BJ (cell line): ENCODE data around the gene TJP2.

DNA sequence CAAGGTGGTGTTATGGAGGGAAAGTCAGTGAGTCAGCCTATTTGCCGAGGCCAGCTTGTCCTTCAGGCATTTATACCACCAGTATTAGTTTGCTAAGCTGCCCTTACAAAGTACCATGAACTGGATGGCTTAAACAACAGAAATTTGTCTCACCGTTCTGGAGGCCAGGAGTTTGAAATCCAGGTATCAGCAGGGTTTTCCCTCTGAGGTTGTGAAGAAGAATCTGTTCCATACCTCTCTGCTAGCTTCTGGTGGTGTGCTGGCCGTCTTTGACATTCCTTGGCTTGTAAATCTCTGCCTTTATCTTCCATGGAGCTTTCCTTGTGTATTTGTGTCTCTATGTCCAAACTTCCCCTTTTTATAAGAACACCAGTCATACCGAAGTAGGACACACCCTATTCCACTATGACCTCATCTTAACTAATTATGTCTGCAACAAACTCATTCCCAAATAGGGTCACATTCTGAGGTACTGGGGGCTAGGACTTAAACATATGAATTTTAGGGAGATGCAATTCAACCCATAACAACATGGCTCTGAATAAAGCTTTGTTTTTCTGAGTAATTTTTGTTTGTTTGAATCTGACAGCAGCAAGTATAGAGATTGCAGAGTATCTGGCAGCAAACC lies 38.3 kb downstream of the PRKACG start:
- CAGE, long polyA plus RNA = no peak
- RRBS = no CpG with 5 or more reads among the region's 4 CpGs

- CAGE, long polyA plus RNA = no peak
- RRBS = no CpG with 5 or more reads among the region's 3 CpGs
Observed at GRCh38 chr9:69035462-69035616, 213 bp upstream of the FXN start.

GRCh38 chr9:69078466-69079055 lies 43.0 kb downstream of the FXN start:
- CAGE, long polyA plus RNA = no peak
- RRBS = no CpG with 5 or more reads among the region's 1 CpG

DNA sequence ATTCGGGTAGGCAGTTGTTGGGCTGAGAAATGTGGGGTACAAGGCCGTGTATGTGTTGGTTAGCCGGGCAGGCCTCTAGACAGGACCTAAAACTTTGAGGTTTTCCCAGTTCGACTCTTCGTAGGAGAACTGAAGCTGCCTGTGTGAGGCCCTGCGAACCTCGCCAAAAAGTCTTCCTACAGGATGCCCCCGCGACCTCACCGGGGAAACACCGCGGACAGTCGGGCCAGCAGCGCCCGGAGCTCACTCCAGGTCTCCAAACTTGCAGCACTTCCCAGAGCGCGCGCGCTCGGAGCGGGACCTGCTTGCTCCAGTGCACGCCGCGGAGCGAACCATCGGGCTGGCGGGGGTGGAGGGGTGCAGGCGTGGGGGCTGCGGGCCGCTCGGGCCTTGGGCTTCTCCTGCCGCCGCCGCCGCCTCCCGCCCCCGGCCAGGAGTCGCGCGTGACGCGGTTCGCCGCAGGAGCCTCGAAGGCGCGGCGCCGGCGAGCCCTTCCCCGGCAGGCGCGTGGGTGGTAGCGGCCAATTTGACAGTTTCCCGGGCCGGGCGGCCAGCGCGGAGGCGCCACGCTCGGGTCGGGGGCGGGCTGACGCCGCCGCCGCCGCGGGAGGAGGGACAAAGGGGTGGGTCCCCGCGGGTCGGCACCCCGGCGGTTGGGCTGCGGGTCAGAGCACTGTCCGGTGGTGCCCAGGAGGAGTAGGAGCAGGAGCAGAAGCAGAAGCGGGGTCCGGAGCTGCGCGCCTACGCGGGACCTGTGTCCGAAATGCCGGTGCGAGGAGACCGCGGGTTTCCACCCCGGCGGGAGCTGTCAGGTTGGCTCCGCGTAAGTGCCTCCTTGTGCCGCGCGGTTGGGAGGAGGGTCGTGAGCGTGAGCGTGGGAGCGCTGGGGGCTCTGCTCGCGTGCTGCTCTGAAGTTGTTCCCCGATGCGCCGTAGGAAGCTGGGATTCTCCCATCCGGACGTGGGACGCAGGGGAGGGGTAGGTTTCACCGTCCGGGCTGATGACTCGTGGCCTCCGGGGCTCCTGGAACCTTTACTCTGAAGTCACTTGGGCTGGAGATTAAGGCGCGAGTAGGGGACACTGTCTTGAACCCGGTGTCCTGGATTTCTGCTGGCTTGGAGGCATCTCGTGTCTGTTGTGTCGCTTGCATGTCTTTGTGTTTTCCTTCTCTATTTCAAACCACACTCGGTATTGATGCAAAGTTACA lies at the start of gene TJP2:
Gene TJP2 (plus strand): TSS at position 668 of the 1,207 bp plus-strand sequence.
- CAGE, long polyA plus RNA = start-site peak on the plus strand centred at position 678 of the sequence, 61 bp wide, 55 and 55 reads in 2 replicates
- RRBS = 2% methylated on average over 27 of the region's 117 CpGs

DNA sequence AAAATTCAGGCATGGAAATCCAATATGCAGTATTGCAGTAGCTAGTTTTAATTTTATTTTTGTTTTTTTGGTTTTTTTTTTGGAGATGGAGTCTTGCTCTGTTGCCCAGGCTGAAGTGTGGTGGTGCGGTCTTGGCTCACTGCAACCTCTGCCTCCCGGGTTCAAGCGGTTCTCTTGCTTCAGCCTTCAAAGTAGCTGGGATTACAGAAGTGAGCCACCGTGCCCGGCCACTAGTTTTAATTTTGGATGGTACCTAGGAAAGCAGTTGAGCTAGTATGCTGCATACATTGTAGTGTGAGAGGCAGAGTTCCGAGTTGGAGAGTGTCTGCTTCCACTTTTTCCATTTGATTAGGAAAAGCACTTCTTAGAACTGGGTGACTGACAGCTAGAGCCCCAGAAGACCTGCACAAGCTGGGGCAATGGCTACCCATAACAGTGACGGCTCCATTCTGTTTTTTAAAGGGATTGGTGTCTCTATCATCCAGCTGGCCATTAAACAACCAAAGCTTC lies 3.6 kb downstream of the TJP2 start:
- CAGE, long polyA plus RNA = no peak
- RRBS = no CpG with 5 or more reads among the region's 7 CpGs

DNA sequence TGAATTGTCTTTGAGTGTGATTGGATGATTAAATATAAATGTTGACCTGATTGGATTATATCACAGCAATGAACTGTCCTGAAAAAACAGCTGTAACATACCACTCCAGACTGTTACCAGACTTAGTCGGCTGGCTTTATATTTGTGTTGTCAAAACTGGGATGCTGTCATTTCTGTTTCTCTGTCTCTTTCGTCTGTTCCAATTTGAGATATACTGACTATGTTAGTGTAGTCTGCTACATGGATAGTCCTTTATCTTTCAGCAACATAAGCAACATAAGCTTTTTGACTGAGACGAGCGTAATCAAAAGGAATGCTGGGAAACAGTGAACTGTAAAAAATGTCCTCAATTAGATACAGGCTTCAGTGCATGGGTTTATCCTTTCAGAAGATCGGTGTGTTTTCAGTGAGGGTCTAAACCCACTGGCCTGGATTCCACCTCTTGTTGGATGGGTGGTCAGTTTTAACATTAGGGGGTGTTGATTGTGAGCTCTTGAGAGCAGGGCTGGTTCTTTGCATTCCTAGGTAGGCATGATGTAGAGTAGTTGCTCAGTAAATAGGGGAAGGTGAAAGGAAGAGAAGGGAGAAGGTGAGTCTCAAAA lies 13.3 kb downstream of the TJP2 start:
- CAGE, long polyA plus RNA = no peak
- RRBS = no CpG with 5 or more reads among the region's 5 CpGs

DNA sequence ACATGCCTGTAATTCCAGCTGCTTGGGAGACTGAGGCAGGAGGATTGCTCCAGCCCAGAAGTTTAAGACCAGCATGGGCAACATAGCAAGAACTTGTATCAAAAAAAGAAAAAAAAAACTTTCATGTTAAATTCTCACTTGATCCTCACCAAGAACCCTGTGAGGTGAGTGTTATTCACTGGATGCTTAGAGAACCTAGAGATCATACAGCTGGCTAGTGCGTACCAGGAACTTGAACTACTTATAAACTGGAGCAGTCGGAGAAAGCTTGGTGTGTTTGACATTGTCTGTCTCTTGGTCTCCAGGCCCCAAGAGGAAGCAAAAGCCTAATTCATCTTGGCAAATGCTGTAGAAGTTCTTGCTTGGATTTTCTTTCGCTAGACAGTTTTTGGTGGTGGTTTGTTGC lies 18.1 kb downstream of the TJP2 start:
- CAGE, long polyA plus RNA = no peak
- RRBS = no CpG with 5 or more reads among the region's 3 CpGs

DNA sequence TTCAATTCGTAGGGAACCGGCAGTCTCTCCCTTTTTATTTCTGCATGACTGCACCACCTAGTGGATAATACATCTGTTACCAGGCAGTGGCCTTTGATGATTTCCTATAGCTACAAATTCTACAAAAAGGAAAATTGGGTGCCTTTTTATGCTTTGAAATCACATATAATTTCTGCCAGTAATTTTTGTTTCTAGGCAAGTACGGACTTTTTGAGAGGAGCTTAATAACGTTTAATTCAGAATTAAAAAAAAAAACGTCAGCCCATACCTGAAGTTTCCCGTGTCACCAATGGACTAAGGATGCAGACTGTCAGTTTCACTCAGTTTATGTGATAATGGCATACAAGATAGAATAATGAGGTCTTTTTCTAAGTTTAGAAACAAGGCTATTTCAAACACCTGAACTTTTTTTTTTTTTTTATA lies 19.2 kb downstream of the TJP2 start:
- CAGE, long polyA plus RNA = no peak
- RRBS = no CpG with 5 or more reads among the region's 6 CpGs

DNA sequence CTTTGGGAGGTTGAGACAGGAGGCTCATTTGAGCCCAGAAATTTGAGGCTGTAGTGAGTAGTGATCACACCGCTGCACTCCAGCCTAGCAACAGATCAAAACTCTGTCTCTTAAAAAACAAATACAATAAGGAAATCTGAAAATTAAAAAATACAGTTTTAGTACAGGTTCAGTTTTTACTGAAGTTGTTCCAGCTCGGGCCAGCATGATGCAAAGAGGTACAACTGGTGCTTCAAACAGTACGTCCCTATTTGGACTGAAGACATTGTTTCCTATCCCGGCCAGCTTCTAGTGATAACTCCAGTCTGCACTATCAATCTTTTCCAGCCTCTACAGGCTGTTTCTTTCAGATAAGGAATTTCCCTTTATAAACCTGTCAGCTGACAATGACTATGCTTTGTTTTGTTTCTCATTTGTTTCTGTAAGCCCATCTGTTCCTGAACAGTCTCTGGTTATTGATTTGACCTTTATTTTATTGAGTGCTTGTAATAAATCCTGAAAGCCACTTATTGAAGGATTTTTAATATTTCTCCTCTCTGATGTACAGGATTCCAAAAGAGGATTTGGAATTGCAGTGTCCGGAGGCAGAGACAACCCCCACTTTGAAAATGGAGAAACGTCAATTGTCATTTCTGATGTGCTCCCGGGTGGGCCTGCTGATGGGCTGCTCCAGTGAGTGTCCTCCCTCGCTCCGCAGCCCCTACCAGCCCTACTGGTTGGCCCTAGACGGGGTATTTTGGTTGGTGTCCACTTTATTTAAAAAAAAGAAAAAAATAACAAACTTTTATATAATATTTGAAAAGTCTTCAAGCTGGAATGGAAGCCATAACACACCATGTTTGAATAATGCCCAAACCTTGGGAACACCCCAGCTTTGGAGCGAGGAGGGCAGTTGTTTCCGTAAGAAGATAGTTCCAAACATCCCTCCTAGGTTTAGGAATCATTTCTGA lies 42.0 kb downstream of the TJP2 start:
- CAGE, long polyA plus RNA = no peak
- RRBS = 60% methylated on average over 1 of the region's 12 CpGs

DNA sequence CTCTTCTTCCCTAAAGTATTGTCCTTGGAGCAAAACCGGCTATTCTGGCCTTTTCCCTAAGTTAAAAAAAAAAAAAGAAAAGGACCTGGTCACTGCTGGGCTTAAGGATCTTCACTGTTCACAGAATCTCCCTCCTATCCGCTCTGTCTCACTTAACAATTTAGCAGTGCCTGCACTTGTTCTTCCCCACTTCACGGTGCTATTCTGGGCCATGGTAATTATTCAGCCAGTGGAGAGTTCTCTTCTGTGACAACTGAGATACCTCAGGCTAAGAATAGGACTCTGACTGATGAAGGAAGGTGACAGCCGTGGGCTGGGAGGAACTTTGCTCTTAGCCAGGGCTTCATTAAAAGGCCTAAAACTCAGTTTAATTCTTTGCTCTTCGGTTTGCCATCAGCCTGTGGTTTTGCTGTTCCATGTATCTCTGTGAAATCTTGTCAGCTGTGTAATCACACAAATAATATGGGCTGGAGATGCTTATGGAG lies 51.9 kb upstream of the ENTREP1 start:
- CAGE, long polyA plus RNA = no peak
- RRBS = no CpG with 5 or more reads among the region's 5 CpGs

GRCh38 chr9:69461119-69461652 lies 136.2 kb downstream of the ENTREP1 start:
- CAGE, long polyA plus RNA = no peak
- RRBS = no CpG with 5 or more reads among the region's 6 CpGs

DNA sequence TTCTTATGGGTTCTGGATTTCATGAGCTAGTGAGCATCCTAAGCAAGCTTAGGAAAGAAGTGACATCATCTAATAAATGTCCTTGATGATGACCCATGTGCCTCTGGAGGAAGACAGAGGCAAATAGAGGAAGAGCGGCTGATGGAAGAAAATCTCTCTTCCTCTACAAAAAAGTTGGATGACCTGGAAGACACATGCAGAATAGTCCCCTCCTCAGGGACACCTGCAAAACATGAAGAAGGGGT lies 149.5 kb downstream of the APBA1 start:
- CAGE, long polyA plus RNA = no peak
- RRBS = no CpG with 5 or more reads among the region's 1 CpG

GRCh38 chr9:69758901-69759236 lies 942 bp downstream of the PTAR1 start:
- CAGE, long polyA plus RNA = no peak
- RRBS = no CpG with 5 or more reads among the region's 3 CpGs

DNA sequence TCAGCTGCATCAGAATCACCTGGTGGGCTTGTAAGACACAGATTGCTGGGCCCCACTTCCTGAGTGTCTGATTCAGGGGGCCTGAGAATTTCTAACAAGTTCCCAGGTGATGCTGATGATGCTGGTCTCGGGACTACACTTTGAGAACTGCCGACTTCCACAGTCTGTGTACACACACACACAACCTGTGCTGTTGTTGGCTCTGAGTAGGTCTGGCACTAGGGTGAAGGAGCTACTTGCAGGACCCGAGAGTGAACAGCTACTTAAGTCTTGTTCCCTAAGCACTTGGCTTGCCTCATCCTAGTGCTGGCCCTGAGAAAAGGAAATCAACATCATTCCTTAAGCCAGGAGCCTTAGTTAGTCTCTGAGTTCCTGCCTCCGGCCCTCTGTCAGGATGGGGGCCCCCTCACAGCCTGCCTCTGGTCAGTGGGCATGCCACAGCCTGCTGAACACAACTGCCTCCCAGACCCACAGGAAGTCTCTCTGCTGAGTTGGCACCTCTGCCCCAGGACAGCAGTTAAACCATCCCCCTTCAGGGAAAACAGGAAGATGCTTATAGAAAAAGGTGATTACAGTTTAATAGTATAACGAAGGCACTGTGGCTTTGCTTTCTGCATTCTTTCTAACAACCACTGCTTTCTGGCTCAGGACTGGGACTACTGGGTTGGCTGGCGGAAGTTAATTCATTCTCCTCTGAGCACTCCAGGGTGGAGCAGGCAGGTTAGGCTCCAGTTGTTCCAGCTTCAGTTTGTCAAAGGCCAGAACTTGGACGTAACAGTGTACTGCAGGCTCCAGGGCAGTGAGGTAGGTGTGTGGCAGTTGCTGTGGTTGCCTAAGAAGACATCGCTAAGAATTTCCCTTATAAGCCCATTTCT lies 2.7 kb downstream of the MAMDC2 start:
- CAGE, long polyA plus RNA = no peak
- RRBS = no CpG with 5 or more reads among the region's 8 CpGs

DNA sequence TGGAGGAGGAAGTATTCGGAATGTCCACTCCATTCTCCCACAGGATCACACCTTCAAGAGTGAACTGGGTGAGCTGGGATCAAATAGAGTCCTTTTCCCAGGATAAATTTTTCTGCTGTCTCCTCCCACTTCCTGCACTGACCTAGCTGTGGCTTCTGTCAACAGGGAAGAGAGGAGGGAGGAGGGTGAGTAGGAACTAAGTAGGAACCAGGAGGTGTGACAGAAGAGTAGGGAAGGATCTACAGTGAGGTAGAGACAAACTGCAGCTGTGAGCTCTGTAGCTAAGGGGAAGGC lies 69.4 kb downstream of the MAMDC2 start:
- CAGE, long polyA plus RNA = no peak
- RRBS = no CpG with 5 or more reads among the region's 1 CpG

- CAGE, long polyA plus RNA = no peak
- RRBS = no CpG with 5 or more reads among the region's 4 CpGs
Observed at GRCh38 chr9:70327655-70328036, 68.9 kb downstream of the SMC5 start.

GRCh38 chr9:70410814-70411481 lies 3.5 kb downstream of the KLF9 start:
- CAGE, long polyA plus RNA = no peak
- RRBS = no CpG with 5 or more reads among the region's 12 CpGs

- CAGE, long polyA plus RNA = no peak
- RRBS = under 1% methylated on average over 27 of the region's 58 CpGs
Observed at GRCh38 chr9:70418918-70419599, 4.6 kb upstream of the KLF9 start.

DNA sequence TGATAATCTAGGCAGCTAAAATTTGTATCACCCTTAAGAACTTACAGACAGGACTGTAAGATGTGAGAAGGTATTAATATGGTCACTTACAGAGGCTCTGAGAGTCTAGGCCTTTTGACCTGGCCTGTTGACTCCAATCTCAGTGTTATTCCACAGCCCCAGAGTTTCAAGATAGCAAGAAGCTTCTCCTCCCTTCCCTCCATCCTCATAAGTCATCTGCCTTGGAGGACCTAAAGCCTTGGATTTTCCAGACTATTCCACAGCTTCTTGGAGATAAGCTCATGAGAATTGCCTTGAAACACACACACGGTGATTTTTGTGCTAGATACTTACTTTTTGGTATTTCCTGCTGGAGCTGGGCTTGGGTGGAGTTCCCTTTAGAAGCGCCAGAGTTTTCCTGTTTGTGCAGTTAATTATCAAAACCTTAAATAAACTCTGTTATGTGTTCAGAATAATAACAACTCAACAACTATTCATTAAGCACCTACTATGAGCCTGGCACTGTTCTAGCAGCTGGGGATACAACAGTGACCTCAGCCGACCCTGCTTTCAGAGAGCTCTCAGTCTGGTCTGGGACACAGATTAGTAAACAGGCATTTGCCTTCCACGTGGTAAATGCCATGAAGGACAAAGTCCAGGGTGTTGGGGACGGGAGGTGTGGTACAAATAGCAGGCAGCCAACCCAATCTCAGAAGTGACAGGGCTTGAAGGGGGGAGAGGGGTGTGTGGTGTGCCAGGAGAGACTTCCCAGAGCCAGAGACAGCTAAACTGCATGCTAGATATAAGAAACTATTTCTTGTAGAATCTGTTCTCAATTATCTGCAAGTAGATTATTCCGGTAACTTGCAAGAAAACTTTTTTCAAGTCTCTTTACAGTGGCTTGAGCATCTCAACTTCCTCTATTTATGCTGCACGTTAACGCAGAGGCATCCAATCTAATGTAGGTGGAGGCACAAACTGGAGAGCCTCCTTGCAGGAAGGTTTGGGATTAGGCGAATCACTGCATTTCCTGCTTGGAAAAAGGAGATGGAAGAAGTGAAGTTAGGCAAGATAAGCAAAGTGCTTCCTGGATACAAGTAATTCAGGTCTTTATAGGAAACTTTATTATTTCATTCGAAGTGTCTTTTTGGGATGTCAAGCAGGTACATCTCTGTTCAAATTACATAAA lies 55.9 kb upstream of the KLF9 start:
- CAGE, long polyA plus RNA = no peak
- RRBS = no CpG with 5 or more reads among the region's 10 CpGs

GRCh38 chr9:70553792-70554651 lies 139.6 kb upstream of the KLF9 start:
- CAGE, long polyA plus RNA = no peak
- RRBS = no CpG with 5 or more reads among the region's 10 CpGs